ENCODE results near the gene CPT1C.

GRCh38 chr19:49591363-49592294 lies 647 bp downstream of the PRR12 start:
- PRO-cap, result bidirectional peak, plus-strand start at chr19:49591530, minus-strand start at chr19:49591309
- RAMPAGE, long total RNA, 4 experiments, result no peak in any of the 4 experiments

- PRO-cap, result no peak
- RAMPAGE, long total RNA, 4 experiments, result no peak in any of the 4 experiments
These were observed 4.2 kb downstream of the RRAS start for GRCh38 chr19:49635312-49636543.

- PRO-cap, result no peak
- RAMPAGE, long total RNA, 4 experiments, result no peak in any of the 4 experiments
These were observed 930 bp upstream of the SCAF1 start for GRCh38 chr19:49641044-49641513.

GRCh38 chr19:49690391-49690847 lies 497 bp upstream of the CPT1C start:
- PRO-cap, result no peak
- RAMPAGE, long total RNA, 4 experiments, result no peak in any of the 4 experiments

- PRO-cap, result bidirectional peak, plus-strand start at chr19:49691128, minus-strand start at chr19:49690978
- RAMPAGE, long total RNA, 4 experiments, result no peak in any of the 4 experiments
These were observed at the start of gene CPT1C for GRCh38 chr19:49690848-49691742. TSS of gene CPT1C (plus strand) at chr19:49691116.

GRCh38 chr19:49727344-49728103 lies 35.6 kb downstream of the TSKS start:
- PRO-cap, result no peak
- RAMPAGE, long total RNA, 4 experiments, result no peak in any of the 4 experiments

- PRO-cap, result no peak
- RAMPAGE, long total RNA, 4 experiments, result no peak in any of the 4 experiments
These were observed 497 bp downstream of the FUZ start for GRCh38 chr19:49812599-49812990.

DNA sequence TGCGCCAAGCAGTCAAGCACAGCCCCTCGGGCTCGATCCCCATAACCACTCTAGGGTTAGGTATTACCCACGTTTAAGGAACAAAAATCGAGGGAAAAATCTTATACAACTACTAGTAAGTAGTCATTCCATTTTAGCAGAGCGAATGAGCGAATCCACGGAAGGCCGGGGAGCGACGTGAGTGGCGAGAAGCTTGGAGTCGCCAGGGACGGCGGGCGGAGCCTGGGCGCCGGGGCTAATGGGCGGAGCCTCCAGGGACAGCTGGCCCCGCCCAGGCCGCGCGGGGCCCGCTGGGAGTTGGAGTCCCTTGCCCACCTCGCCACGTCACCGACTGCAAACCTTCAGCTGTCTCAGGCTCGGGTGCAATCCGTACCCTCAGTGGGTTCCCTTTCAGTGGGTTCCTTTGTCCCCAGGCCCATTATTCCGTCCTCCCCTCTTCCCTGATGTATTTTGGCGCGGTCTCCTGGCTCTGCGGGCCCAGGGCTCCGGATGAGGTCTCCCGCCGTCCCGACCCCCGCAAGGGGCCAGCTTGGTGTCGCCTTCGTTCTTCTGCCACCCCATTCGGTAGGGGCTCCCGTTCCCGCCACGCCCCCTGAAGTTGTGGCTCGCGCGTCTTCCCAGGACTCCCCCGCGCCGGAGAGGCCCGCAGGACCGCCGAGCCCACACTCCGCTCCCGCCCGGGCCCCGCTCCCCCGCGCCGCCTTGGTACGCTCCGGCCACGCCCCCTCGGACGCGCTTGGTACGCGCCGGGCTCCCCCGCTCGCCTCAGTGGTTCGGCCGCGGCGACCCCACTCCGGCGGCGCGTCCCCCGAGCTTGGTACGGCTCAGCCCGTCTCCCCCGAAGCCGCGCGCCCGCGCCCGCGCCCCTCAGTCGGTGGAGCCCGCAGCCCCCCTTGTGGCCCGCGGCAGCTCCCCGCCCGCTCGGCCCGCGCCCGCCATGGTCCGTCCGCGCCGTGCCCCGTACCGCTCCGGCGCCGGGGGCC lies 16.7 kb downstream of the PNKP start:
- PRO-cap, result bidirectional peak, plus-strand start at position 314 of the sequence, minus-strand start at position 183 of the sequence; bidirectional peak, plus-strand start at position 791 of the sequence, minus-strand start at position 696 of the sequence
- RAMPAGE, long total RNA, 4 experiments, result start-site peak on the plus strand in 1 of 4 experiments, centred at position 740 of the sequence, 7 reads per replicate; start-site peak on the minus strand in 3 of 4 experiments, centred at positions 686 to 690 of the sequence, 18 to 29 reads per replicate

DNA sequence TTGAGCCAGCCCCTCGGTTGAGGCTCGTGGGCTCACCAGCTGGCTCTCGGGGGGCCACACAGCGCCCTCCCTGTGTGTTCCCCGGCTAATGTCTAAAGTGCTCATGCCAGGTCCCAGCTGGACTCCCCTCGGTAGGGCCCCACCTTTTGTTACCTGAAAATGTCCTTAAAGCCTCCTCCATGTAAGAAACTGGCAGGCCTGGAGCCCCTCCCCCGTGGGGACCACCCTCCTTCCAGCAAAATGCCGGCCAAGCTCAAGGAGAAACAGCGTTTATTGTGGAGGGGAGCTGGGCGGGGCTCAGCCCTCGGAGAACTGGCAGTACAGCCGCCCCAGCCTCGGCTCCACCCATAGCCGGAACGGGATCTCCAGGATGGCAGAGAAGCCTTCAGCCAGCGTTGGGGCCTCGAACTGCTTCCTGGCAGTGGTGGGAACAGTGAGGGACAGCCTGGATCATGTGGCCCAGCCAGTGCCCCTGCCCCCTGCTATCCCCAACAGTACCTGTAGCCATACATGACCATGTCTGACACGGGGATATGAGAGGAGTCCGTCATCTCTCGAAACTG lies 6.3 kb downstream of the PNKP start:
- PRO-cap, result no peak
- RAMPAGE, long total RNA, 4 experiments, result no peak in any of the 4 experiments

GRCh38 chr19:49887211-49887883 lies 9.3 kb downstream of the IL4I1 start:
- PRO-cap, result no peak
- RAMPAGE, long total RNA, 4 experiments, result no peak in any of the 4 experiments

DNA sequence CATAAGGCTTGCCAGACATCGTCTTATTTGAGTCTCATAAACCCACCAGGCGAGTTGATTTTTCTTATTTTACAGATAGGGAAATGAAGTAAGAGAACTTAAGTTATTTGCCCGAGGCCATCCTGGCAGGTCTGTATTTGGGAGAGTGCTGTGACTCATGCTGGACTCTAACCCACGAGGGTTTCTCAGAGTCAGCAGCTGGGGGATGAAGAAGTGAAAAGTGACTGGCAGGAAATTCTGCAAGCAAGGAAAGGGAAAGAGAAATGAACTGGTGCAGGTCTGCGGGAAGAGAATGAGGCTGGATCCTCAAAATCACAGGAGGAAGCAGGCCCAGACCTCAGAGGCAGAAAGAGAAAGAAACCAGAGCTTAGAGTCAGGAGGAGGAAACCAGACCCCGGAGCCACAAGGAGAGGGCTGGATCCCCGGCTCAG lies 423 bp upstream of the ATF5 start:
- PRO-cap, result no peak
- RAMPAGE, long total RNA, 4 experiments, result no peak in any of the 4 experiments

DNA sequence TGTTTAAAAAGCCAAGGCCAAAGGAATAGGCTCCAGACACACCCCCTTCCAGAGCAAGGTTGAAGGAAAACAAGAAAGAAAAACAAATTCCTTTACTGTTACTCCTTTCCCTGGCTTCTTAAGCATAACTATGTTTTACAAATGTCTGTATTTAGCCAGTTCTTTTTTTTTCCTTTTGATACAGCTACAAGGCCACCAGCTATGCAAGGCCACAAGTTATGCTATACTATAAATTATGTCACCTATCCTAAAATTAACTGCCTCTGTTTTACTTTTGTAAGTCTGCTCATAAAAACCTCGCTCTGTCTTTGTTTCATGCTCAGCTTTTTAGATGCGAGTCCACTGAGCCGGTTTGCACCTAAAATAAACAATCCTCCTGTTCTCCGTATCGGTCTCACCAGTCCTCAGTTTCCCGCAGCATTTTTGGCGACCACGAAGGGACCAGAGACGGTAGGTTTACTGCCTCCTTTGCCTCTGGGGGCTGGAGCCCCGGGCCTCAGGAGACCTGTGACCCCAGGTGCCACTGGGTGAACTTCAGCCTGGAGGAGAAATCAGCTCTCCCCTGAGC lies 8.3 kb downstream of the SIGLEC11 start:
- PRO-cap, result no peak
- RAMPAGE, long total RNA, 4 experiments, result no peak in any of the 4 experiments

- PRO-cap, result no peak
- RAMPAGE, long total RNA, 4 experiments, result no peak in any of the 4 experiments
These were observed 27.5 kb upstream of the SIGLEC11 start for GRCh38 chr19:49988187-49989228.

GRCh38 chr19:50147308-50148637 lies 15.3 kb downstream of the IZUMO2 start:
- PRO-cap, result unidirectional peak, minus-strand start at chr19:50147987
- RAMPAGE, long total RNA, 4 experiments, result no peak in any of the 4 experiments

DNA sequence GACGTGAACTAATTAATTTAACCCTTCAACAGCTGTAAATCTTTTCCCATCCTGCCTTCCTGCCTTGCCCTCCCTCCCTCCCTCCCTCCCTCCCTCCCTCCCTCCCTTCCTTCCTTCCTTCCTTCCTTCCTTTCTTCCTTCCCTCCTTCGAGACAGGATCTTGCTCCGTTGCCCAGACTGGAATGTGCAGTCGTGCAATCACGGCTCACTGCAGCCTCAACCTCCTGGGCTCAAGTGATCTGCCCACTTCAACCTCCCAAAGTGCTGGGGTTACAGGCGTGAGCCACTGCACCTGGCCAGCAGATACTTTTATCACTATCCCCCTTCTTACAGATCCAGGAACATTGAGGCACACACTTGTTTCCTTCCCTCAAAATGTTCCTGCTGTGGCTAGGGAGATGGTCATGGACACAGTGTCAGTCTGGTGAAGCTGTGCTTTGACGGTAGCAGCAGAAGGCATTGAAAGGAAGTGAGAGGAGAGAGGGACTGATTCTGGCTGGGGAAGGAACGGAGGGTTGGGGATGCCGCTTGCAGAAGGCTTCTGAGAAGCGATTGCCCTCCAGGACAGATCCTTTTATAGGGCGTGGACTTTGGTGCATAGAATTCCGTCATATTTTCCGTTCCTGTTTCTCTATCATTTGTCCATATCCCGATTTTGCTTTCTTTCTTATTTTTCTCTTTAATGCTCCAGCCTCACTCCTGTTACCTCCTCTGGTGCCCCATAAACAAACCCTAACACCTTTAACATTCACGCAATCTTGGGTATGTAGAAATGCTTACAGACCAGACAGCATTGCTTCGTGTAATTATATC lies 14.2 kb upstream of the MYH14 start:
- PRO-cap, result no peak
- RAMPAGE, long total RNA, 4 experiments, result no peak in any of the 4 experiments

- PRO-cap, result no peak
- RAMPAGE, long total RNA, 4 experiments, result no peak in any of the 4 experiments
These were observed 61.2 kb downstream of the KCNC3 start for GRCh38 chr19:50267862-50268411.

GRCh38 chr19:50289283-50289779 lies 39.8 kb downstream of the KCNC3 start:
- PRO-cap, result no peak
- RAMPAGE, long total RNA, 4 experiments, result start-site peak on the plus strand in 1 of 4 experiments, at chr19:50289451-50289616 at its widest, 334 reads per replicate

GRCh38 chr19:50376617-50377759 lies 731 bp downstream of the NR1H2 start:
- PRO-cap, result unidirectional peak, minus-strand start at chr19:50376777
- RAMPAGE, long total RNA, 4 experiments, result no peak in any of the 4 experiments

DNA sequence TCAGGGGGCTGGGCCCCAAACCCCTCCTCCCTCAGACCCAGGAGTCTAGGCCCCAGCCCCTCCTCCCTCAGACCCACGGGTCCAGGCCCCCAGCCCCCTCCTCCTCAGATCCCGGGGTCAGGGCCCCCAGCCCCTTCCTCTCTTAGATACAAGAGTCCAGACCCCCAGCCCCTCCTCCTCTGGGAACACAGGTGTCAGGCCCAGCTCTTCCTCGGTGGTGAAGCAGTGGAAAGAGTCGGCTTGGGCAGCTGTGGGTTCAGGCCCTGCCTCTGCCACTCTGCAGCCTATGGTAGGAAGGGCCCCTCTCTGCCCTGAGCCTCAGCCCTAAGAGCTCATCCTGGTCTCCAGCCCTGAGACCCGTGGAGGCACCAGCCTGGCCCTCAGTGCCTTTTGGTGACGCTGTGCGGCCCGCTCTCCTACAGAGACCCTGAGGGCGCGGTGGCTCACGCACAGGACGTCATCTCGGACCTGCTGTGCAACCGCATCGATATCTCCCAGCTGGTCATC lies 3.7 kb upstream of the SPIB start:
- PRO-cap, result no peak
- RAMPAGE, long total RNA, 4 experiments, result no peak in any of the 4 experiments

GRCh38 chr19:50430699-50431539 lies 1.8 kb upstream of the MYBPC2 start:
- PRO-cap, result no peak
- RAMPAGE, long total RNA, 4 experiments, result no peak in any of the 4 experiments

All from suprapubic skin (tissue), 4 donors.